ENCODE results near the genes SPATA12, DENND6A and DNASE1L3.

DNA sequence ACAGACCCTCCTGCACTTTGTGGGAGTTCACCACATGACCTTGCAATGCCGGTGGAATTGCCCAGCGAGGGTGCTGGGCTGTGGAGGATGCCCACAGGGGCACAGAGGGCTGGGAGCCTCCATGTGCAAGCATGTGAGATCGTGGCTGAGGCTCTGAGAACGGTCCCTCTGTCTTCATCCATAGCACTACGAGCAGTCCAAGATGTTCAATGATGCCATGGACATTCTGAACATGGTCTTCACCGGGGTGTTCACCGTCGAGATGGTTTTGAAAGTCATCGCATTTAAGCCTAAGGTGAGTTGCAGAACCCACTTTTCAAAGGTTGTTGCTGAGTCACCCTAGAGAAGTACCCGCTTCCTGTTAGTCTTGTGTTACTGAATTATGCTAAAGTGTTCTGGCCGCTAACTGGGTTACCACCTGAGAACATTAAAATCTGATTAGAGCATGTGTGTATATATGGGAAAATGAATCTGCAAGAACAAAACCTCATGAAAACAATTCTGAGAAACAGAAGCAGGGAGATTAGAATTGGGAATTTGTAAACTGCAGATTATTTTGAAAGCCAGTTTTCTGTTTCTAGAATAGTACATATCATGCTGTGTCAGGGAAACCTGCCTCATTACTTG, 92.7 kb downstream of the CHDH start:
- PRO-cap, 3 experiments, result no peak in any of the 3 experiments
- RRBS, result no CpG with 5 or more reads among the region's 11 CpGs

DNA sequence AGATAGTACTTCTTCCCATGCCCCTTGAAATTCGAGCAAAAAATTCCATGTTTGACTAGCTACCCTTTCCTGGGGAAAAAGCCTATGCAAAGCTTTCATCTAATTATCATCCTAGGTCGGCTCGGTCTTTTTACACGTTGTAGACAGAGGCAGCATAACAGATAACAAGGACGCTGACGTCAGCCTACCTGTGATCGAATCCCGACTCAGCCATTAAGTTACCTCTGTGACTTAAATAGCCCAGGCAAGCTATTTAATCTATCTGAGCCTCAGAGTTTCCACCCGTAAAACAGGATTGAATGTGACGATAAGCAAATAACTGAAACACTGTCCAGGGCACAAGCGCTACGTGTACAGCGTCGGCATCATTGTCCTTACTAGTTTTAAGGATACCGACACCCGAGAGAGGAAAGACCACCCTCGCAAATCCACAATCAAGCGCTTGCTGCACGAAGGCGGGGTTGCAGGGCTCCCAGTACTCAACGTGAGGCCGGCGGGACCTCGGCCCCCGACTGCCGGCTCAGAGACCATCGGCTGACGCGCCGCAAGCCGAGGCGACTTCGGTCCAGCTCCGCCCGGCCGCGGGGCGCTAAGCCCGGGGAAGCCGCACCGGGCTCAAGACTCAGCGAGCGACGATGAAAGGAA, 468 bp downstream of the SELENOK start:
- PRO-cap, 3 experiments, result peak in 1 of 3 experiments; most common plus-strand start position 323 of the sequence (in 1)
- RRBS, result 2% methylated on average over 14 of the region's 44 CpGs

GRCh38 chr3:53893108-53893511, 1.5 kb upstream of the SELENOK start:
- PRO-cap, 3 experiments, result no peak in any of the 3 experiments
- RRBS, result no CpG with 5 or more reads among the region's 3 CpGs

DNA sequence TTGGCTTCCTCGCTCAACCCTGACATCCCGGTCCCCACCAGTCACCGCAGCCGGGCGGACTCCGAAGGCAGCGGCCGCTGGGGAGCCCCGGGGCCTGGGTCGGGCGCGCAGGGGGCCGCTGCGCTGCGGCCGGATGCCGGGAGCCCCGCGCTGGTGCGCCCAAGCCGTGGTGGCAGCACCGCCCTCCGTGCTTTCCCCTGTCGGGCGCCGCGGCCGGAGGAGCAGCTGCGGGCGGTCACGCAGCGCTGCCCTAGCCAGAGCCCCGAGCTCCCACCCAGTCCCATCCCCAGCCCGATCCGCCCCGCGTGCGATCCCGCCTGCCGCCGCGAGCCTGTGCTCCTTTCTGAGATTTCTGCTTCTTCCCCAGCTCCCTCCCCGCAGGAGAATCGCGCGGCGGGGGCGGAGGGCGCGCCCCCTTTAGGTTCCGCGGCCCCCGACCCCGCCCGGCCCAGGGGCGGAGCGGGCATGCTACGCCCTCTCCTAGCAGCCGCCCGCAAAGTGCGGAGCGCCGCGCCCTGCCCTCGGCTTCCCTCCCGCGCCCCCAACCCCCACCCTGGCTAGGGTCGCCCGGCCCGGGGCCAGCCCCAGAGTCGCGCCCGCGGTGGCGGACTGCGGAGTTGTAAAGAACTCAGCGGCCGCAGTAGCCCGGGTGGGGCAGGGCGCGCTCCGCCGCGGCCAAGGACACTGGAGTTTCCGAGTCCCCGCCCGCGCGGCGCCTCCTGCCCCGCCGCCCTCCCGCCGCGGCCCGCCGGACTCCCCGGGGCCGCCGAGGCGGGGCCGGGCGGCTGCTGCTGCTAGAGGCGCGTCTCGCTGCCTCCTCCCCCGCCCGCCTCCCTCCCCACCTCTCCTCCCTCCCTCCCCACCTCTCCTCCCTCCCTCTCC, 468 bp upstream of the CACNA2D3 start:
- PRO-cap, 3 experiments, result peak in 2 of 3 experiments; most common minus-strand start position 325 of the sequence (in 1)
- RRBS, result 2% methylated on average over 46 of the region's 108 CpGs

GRCh38 chr3:54853864-54854187, 74.0 kb downstream of the LRTM1 start:
- PRO-cap, 3 experiments, result no peak in any of the 3 experiments
- RRBS, result 9% methylated on average over 2 of the region's 13 CpGs

DNA sequence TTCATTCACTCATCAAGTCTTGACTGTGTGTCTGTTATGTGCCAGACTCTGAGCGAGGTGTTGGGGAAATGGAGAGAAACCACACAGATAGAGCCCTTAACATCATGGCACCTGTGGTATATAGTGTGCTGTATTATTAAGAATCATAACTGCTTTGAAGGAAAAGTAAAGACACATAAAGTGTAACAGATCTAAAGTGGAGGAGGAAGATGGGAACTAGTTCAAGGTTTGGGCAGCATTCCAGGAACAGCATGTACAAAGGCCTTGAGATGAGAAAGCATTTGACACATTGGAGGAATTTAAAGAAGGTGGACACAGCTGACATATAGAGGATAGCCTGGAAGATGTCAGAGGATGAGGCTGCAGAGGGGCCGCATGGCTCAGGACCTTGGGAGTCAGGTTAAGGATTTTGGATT, 39.0 kb downstream of the LRTM1 start:
- PRO-cap, 3 experiments, result no peak in any of the 3 experiments
- RRBS, result no CpG with 5 or more reads among the region's 2 CpGs

GRCh38 chr3:55483431-55484078, 3.6 kb downstream of the WNT5A start:
- PRO-cap, 3 experiments, result no peak in any of the 3 experiments
- RRBS, result 58% methylated on average over 4 of the region's 29 CpGs

DNA sequence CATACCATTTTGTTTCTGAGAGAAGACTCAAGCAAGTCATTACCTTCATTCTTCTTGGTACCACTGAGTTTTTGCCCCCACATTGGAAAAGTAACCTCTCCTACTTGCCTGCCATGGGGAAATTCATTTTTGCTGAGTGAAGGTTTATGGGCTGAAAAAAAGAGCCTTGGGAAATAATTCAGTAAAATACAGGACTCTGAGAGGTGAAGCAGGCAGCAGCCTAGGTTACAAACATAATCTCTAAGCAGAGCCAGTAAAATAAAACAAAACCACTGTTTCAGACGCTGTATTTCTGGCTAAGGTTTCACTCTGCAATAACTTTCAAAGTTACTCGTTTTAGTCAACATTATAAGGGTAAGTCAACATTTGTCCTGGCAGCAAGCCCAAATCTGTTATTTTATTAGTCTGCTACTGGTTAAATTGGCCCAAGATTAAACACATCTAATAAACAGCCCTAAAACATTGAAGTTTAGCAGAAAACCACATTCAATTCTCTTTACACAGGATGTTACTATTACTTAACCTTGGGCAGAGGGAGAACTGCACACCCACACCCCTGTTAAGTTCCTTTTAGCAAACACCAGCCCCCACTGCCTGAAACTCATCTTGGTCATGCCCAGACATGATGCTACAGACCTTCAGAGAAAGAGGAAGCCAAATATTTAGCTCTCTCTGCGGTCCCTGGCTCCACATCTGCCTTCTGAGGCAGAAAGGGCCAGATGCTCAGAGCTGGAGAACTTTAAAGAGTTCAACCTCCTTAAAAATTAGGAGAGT, 18.1 kb downstream of the ARHGEF3 start:
- PRO-cap, 3 experiments, result no peak in any of the 3 experiments
- RRBS, result no CpG with 5 or more reads among the region's 3 CpGs

GRCh38 chr3:57060333-57060919, at the start of gene SPATA12:
TSS of gene SPATA12 (plus strand) at chr3:57060664.
- PRO-cap, 3 experiments, result no peak in any of the 3 experiments
- RRBS, result no CpG with 5 or more reads among the region's 6 CpGs

GRCh38 chr3:57256723-57257417, 29.3 kb downstream of the APPL1 start:
- PRO-cap, 3 experiments, result no peak in any of the 3 experiments
- RRBS, result no CpG with 5 or more reads among the region's 7 CpGs

DNA sequence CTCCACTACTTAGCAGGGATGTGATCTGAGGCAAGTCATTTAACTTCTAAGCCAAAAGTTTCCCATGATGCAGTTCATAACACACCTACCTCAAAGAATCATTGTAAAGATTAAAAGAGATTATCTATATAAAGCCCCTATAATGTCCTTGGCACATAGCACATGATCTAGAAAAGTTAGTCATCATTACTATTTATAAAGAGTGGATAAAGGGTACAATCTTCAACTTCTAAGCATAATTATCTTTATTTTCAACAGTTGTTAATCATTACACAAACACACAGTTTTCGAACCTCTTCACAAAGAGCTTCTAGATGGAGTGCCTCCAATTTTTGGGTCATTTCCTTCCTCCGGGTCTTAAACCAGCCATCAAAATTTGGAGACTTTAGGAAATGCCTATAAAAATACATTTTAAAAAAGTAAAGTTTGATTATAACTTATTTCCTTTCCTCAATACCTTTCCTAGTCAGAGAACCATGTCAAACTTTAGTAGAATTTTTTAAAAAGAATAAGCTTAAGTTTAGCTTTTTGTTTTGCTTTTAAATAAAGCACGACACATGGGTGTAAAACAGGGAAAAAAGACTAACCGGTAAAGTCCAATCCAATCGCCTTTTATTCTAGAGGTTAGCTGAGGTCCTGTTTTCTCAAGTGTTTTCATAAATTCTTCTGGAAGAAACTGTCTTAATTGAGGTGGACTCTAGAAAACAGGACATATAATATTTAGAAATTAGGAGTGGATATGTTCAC, 33.2 kb upstream of the ARF4 start:
- PRO-cap, 3 experiments, result no peak in any of the 3 experiments
- RRBS, result no CpG with 5 or more reads among the region's 5 CpGs

GRCh38 chr3:57692739-57693375, at the start of gene DENND6A:
TSS of gene DENND6A (minus strand) at chr3:57693077.
- PRO-cap, 3 experiments, result peak in 3 of 3 experiments; most common plus-strand start chr3:57693143 (in 2); most common minus-strand start chr3:57693077 (in 2)
- RRBS, result 1% methylated on average over 36 of the region's 65 CpGs

DNA sequence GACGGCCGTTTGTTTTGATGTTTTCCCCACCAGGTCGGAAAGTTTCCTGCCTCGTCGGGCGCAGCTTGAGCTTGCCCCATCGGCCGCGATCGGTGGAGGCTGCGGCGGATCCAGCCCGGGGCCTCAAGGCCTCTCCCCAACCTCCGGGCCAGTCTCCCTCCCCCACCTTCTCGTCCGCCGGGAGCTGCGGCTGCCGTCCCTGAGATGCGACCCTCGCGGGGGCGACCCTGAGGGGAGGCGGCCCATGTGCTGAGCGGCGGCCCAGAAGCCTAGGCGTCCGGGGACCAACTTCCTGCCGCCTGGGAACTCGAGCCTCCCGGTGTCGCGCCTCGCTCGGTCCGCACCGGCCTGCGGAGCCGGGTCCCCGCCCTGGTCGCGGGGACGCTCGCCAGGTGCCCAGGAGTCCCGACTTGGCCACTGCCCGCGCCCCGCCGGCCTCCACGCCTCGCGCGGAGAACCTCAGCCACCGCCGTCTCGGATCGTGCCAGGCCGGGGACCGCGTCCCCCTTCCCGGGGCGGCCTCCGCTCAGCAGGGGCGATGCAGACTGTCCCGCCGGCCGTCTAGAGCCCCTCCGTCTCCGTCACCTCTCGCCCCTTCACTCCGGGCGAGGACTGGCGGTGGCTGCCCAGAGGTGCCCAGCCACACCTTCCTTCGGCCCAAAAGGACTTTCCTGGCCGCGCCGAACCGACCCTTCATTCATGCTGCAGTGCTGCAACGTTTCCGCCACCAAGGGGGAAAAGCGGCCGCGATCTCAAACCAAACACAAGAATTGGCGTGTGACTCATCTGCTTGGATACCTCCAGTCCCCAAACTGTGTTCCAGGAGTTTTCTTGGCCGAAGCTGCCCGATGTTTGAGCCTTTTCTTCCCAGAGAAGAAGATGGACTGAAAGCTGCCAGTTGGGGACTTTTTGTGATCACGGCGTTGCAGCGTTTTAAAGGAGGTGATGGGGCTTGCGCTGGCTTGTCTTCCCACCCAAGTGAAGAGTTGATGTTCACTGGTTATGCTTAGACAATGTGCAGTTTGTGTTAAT, 722 bp downstream of the SLMAP start:
- PRO-cap, 3 experiments, result peak in 3 of 3 experiments; most common plus-strand start position 870 of the sequence (in 2); most common minus-strand start position 772 of the sequence (in 3)
- RRBS, result 1% methylated on average over 42 of the region's 90 CpGs

DNA sequence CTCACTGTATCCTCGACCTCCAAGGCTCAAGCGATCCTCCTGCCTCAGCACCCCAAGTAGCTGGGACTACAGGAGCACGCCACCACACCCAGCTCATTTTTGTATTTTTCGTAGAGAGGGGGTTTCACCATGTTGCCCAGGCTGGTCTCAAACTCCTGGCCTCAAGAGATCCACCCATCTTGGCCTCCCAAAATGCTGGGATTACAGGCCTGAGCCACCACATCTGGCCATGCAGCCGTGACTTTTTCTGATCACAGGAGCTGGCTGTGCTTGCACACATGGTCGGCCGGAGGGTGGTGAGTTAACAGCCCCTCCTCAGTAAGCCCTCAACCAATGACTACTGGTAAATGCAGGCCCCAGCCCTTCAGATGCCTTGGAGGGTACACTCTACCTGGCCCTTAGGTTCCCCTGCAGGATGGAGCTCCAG, 25.0 kb upstream of the FLNB start:
- PRO-cap, 3 experiments, result no peak in any of the 3 experiments
- RRBS, result no CpG with 5 or more reads among the region's 7 CpGs

DNA sequence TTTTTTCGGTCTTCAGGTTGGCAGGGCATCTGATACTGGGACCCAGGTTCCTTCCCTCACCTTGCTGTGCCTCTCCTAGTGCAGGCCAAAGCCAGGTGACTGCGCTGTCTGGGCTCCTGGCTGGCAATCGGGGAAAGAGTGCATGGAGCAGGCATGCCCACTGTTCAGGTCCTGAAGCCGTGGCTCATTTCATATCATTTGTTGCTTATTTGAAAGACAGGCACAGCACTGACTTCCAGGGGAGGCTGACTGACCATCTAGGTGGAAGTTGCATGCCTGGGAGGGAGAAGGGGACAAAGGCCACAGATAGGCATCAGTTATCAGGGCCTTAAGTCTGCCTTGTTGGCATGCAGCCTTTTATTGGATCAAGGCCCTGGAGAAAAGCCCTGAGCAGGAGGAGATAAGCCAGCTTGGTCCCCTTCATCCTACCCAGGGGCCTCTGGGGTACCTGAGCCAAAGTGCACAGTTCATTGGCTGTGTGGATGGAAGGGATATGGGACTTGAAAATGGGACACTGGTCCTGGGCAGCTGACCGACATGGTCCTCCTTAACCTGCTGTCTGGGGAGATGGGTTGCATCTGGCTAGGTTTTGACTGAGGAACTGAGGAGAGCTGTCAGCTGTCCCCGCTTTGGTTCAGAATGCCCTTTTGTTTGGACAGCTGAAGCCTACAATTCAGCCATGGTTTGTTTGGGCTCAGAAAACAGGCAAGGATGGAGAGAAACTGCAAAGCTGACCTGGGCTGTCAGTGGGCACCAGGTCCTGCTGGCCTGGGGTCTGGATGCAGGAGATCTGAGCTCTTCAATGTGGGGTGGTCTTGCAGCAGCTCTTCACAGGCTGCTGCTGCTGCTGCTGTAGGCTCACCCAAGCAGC, 59.9 kb downstream of the FLNB start:
- PRO-cap, 3 experiments, result no peak in any of the 3 experiments
- RRBS, result no CpG with 5 or more reads among the region's 6 CpGs

GRCh38 chr3:58111438-58112248, 99.1 kb downstream of the DNASE1L3 start:
- PRO-cap, 3 experiments, result no peak in any of the 3 experiments
- RRBS, result no CpG with 5 or more reads among the region's 15 CpGs

DNA sequence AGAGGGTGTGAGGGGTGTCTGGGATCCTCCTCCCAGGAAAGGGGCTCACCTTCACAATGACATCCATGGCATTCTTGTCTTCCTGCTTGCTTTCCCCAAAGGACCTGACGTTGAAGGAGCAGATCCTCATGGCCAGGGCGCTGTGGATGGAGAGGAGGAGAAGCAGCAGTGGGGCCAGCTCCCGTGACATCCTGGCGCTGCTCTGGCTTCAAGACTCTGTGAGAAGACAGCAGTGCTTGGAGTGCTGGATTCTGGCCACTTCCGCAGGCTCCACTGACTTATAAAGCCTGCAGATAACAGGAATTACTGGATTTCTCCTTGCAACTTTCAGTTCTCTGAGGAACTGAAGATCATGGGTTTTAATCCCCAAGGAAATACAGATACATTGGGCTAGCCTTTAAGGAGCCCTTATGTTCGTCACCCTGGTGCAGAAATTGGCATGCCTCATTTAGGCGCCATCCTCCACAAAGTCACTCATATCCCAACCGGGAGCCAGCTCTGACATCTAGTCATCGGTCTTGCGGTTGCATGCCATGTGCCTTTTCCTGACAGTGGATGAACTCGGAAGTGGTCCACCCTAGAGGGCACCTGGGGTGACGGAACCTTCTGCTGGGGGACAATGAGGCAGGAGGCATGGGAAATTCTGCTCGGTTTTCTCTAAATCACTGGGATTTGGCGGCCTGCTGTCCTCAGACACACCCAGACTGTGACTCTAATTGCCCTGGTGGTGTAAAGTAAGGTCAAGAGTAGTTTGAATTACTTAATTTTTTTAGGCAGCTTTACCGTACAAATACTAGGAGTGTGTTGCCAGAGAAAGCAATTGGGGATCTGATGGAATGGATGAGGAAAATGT, at the start of gene DNASE1L3:
Gene DNASE1L3, minus strand, starts transcription at position 256 of the 853 bp plus-strand sequence.
- PRO-cap, 3 experiments, result no peak in any of the 3 experiments
- RRBS, result no CpG with 5 or more reads among the region's 15 CpGs

DNA sequence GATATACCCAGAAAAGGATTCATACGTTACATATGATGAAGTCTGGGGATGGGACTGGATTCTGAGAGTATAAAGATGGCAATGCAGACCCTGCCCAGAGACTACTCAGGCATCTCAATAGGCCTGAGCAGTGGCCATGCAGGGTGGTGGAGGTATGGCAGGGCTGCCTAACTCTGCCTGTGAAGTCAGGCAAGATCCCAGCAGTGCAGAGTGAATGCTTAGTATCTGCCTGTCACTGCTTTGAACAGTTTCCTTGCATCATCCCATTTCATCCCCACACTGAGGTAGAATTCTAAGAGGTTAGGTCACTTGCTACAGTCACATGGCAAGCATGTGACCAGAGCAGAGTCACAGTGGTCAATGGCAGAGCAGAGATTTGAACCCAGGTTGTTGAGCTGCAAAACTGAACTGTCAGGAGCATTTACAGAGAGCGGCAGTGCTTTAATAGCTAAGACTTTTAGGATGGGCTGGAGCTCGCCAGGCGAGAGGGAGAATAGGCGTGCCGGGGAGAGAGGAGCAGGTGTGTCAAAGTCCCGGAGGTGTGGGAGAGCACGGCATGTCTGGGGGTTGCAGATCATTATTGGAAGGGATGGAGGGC, 4.1 kb downstream of the ABHD6 start:
- PRO-cap, 3 experiments, result no peak in any of the 3 experiments
- RRBS, result no CpG with 5 or more reads among the region's 8 CpGs

- PRO-cap, 3 experiments, result no peak in any of the 3 experiments
- RRBS, result no CpG with 5 or more reads among the region's 2 CpGs
These were observed 33.8 kb upstream of the RPP14 start for GRCh38 chr3:58272253-58272655.

GRCh38 chr3:58386809-58387332, 46.8 kb downstream of the PDHB start:
- PRO-cap, 3 experiments, result no peak in any of the 3 experiments
- RRBS, result no CpG with 5 or more reads among the region's 3 CpGs

Measured in breast (tissue), 4 donors.